Endodermal cell (in vitro differentiated cells): Measurements from ENCODE around the genes LYPD3, ZNF404, ZNF155 and ZNF226.

GRCh38 chr19:43439208-43439752, 24.6 kb downstream of the TEX101 start:
- PRO-cap: no peak

DNA sequence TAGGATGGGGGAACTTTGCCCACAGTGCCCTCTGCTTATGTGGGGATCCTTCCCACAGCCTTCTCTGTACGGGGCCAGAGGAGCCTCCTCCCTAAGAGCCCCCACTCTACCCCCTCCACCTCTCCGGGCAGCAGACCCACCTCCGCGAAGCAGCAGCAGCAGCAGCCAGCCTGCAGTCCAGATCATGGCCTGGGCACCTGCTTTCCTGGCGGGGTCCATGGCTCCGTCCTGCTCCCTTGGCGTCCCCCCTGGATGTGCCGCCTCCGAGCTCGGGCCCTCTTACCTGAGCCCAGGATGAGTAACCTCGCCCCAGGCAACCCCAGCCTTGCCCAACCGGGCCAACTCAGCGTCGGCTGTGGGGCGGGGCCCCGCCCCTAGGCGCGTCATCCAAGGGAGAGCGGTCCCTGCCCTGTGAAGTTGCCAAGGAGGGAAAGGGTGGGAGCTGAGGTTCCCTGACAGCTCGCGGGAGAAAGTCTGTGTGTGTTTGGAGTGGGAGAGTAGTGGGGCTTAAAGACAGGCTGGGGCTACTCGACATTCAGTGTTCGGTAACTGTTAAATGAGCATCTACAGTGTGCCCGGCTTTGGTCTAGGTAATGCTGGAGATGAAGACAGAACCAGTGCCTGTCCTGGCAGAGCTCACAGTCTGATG, at the start of gene LYPD3:
TSS of gene LYPD3 (minus strand) at position 256 of the 649 bp plus-strand sequence.
- PRO-cap: no peak

DNA sequence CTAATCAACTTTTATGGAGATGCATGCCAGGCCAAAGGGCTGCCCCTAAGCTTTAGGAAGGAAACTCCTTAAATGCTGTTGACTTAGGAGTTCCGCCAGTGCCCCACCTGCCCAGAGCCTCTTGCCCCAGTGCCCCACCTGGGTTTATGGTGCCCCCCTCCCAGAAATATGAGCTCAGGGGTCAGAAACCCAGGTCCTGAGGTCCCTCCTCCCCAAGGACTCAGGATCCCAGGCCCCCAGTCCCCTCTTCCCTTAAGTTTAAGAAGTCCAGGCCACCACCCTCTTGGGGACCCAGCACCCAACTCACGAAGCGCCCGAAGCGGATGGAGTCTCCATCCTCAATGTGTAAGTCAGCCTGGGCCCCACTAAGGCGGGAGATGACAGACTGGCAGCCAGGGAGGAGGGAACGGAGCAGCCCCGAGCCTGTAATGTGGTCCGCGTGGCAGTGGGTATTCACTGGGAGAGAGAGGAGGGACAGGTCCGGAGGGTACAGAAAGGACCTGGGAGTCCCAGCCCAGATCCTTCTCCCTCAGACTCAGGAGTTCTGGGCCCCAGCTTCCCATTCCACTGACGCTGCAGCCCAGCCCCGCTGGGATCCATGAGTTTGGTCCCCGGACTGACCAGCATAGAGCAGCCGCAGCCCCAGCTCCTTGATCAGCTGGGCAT, 974 bp downstream of the ETHE1 start:
- PRO-cap: no peak

DNA sequence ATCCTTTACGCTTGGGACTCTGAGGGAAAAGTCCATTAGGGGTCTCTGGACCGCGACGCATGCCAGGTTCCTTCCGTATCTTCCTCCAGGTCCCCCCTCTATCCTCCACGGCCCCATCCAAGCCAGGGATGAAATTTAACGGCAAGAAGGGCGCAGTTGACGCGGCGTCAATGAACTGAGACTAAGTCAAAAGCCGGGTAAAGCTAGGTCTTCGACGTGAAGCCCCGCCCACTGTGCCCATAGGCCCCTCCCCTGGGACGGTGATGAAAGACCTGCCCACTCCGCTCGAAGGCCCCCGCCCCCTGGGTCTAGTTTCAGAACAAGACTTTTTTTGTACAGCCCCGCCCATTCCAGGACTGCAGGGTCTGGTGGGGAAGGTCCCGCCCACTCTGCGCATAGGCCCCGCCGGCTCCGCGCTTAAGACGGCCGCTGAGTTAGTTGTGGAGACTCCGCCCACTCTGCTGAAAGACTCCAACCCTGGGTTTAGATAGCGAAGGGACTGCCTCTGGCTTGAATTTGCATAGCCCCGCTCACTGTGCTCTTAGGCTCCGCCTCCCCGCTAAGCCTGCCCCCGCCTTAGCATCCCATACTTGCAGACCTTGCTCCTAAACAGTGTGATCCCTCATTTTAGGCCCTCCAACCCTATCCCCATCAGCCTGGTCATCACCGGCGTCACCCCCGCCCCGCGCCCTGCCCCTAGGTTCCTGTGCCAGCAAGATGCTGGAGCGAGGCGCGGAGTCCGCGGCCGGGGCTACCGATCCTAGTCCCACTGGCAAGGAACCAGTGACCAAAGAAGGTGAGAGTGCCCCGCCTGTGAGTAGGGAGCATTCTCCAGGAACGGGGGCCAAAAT, 943 bp downstream of the ZNF575 start:
- PRO-cap: no peak

DNA sequence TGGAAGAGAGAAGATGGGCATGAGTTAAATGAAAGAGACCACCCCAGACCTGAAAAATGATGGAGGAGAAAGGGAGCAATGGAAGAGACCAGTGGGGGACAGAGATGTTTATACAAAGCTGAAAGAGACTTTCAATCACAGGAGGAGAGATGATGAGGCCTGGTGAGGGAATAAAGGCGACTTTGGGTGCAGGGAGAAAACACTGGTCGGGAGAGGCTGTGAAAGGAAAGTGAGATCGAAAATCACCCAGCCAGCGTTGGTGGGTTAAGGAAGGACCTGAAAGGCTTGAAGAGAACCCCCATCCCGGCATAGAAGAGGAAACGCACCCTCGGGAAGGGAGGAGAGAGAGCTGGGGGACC, 4.3 kb downstream of the PINLYP start:
- PRO-cap: no peak

DNA sequence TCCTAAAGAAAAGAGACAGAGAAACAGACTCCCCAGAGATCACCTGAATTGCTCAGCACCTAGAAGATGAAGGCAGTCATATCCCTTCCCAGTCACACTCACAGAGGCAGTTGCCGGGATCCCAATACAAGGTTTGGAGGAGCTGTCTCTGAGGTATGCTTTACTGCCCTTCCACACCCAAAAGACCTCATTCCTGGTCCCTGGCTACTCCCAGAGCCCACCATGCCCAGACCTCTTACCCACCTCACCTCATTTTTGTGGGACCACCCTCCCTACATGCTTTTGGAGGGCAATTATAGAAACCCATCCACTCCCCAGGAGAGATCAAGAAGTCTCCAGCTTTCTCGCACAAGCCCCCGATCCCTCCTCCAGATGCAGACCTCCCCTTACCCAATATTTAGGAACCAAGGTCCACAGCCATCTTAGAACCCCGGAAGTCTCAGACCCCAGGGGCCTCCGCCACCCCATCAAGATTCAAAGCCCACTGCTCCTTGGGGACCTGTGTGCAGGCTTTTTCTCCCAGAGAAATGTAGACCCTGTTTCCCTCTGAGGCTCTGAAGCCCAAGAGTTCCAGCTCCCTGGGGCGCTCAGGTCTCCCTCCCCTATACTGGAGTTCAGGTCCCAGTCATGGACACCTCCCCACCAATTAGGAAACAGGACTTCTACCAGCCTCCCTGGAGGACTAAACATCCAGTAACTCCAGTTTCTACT, 5.0 kb downstream of the IRGQ start:
- PRO-cap: no peak

DNA sequence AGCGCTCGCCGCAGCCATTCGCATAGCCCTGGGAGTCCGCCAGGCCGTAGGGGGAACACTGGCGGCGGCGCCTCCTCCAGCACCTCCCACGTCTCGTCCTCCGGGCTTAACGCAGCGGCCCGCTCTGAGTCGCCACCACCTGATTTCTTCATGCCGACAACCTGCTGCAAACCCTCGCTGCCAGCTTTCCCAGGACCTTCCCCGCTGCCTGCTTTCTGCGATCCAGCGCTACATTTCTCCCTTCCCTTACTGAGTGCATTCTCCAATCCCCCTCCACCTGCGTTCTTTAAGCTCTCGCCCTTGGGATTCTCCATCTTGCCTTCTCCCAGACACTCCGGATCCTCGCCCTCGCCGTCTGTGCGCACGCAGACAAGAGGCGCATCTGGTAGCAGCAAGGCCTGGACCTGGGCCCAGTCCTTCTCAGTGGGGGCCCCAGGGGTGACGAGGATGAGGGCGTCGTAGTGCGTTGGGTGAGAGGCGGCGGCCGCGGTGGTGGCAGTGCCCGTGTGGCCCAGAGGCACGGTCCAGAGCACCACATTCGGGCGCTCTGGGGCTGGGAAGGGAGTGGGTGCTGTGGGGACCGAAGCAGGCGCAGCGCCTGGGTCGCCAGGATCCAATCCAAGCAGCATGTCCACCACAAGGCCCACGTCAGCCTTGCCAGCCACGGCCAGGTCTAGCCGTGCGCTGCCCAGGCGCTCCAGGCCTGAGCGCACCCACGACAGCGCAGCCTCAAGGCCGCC, 3.2 kb downstream of the IRGQ start:
- PRO-cap: no peak

DNA sequence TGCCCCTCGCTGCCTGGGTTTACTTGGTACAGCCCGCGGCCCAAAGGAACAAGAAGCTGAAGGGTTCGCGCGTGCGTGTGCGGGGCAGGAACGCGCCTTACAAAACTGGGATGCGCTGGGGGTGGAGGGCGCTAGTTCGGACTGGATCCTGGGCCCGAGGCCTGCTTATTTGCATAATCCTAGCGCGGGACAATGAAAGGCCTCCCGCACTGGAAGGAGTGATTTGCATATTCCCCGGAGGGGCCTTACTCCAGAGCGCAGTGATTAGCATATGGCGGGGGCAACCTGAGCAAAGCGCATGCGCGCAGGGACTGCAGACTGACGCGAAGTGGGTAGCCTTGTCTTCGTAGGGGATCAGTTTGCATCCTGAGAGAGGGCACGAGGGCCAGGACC, 334 bp upstream of the ZNF428 start:
- PRO-cap: bidirectional peak, plus-strand start at position 270 of the sequence, minus-strand start at position 171 of the sequence

DNA sequence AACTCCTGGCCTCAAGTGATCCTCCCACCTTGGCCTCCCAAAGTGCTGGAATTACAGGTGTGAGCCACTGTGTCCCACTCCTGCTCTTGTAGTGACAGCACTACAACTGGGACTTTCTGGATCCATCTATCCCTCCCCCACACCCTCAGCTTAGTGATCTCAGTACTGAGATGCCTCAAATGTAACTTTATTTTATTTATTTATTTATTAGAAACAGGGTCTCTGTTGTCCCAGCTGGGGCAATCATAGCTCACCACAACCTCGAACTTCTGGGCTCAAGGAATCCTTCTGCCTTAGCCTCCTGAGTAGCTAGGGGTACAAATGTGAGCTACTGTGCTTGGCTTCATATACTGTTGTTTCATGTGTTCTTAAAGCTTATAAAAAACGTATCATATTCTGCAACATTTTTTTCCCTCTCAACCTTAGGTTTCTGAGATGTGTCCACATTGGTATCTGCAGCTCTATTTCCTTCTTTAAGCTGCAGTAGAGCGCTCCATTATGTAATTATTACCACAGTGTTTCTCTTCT, 4.0 kb downstream of the PLAUR start:
- PRO-cap: no peak

GRCh38 chr19:43739347-43739701, 15.4 kb downstream of the SMG9 start:
- PRO-cap: unidirectional peak, plus-strand start at chr19:43739639

- PRO-cap: no peak
These were observed 1.8 kb upstream of the SMG9 start for GRCh38 chr19:43756509-43757098.

DNA sequence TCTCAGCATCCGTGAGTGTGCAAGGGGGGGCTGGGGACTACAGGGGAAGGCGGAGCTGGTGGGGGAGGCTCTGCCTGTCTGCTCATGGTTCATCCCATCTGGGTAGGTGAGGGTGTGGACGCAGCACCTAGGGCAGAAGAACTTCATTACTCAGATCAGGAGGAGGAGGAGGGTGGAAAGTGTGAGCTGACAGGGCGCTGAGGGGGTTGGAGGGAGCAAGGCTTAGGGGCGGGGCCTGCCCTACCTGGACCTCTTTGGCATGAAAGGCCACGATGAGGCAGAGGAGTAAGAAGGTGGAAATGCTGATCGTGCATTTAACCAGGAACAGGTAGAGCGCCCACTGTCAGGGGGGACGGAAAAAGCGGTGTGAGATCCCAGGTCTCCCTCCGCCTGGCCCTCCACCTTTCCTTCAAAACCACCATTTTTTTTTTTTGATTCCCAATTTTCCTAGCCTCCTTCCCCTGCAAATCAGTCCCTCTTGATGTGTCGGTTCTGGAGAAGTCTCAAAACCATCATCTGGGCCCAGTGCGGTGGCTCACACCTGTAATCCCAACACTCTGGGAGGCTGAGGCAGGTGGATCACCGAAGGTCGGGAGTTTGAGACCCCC, 4.4 kb downstream of the KCNN4 start:
- PRO-cap: no peak

- PRO-cap: unidirectional peak, minus-strand start at chr19:43866708
These were observed 17.2 kb downstream of the ZNF404 start for GRCh38 chr19:43866492-43867054.

- PRO-cap: no peak
These were observed at the start of gene ZNF404 for GRCh38 chr19:43883814-43884369. ZNF404 (minus strand) TSS chr19:43883964.

DNA sequence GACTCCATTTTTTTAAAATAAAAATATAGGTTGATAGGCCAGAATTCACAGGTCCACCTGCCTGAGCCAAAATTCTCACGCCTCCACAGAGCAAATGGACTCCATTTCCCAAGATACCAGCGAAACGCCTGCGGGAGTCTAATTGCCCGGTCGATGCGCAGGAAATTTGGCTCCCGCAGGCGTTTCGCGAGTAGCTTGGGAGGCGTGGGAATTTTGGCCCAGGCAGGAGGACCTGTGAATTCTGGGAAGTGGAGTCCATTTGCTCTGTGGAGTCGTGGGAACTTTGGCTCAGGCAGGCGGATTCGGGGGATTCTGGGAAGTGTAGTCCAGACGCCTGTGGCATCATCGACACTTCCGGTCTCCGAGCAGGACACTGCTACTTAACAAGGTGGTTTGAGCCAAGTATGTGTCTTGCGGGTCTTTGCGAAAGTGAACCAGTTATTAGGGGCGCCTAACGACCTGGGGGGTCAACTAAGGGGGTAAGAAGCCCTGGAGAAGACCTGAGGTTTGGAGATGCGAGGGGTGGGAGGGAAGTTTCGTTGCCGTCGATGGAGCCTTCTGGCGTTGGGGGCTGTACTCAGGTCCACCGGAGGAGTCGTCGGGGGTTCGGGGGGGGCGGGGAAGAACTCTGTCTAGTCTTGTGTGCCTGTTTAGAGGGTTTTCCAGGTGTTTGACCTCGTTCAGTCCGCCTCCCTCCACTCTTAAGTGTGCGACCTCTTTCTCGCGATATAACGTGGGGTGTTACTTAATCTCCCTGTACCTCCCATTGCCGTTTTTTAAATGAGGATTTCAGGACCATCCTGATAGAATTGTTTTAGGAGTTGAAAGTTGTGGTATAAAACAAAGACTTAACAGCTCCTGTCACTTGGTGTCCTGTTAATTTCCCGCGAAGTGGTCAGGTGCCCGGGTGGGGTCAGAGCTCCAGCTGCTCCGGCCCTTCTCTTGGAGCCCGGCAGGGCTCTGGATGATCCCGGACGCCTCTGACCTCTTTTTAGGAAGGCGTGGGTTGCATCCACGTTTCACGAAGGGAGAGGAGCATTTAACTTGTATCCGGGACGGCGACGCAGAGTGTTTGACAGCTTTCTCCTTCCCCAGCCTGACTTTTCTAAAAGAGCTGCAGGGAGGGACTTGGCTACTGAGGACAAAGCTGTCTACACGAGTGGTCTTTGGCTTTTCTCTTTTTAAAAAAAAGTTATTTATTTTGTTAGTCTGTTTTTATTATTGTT, at the start of gene ZNF155:
TSS of gene ZNF155 (plus strand) at position 345 of the 1,226 bp plus-strand sequence.
- PRO-cap: unidirectional peak, plus-strand start at position 345 of the sequence; unidirectional peak, minus-strand start at position 675 of the sequence; unidirectional peak, minus-strand start at position 966 of the sequence

DNA sequence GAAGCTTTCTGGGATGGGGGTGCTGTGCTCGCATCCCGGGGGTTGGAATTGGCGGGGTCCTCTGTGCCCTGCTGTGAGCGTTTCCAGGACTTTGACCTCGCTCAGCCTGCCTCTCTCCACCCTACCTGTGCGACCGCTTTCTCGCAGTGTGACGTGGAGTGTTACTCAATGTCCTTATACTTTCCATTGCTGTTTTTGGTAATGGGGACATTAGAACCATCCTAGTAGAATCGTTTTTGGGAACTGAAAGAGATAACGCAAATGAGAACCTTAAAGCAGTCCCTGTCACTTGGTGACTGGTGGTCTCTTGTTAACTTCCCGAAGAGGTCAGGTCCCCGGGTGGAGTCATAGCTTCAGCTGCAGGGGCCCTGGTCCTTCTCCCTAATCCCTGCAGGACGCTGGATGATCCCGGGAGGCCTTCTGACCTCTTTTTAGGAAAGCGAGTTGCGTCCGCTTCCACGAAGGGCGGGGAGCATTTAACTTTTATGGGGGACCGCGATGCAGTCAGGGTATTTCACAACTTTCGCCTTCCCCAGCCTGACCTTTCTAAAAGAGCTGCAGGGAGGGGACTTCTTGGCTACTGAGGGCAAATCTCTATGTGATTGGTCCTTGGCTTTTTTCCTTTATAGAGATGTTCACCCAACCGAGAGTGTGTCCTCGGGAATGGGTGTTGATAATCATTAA, 534 bp downstream of the ZNF230 start:
- PRO-cap: unidirectional peak, minus-strand start at position 150 of the sequence

DNA sequence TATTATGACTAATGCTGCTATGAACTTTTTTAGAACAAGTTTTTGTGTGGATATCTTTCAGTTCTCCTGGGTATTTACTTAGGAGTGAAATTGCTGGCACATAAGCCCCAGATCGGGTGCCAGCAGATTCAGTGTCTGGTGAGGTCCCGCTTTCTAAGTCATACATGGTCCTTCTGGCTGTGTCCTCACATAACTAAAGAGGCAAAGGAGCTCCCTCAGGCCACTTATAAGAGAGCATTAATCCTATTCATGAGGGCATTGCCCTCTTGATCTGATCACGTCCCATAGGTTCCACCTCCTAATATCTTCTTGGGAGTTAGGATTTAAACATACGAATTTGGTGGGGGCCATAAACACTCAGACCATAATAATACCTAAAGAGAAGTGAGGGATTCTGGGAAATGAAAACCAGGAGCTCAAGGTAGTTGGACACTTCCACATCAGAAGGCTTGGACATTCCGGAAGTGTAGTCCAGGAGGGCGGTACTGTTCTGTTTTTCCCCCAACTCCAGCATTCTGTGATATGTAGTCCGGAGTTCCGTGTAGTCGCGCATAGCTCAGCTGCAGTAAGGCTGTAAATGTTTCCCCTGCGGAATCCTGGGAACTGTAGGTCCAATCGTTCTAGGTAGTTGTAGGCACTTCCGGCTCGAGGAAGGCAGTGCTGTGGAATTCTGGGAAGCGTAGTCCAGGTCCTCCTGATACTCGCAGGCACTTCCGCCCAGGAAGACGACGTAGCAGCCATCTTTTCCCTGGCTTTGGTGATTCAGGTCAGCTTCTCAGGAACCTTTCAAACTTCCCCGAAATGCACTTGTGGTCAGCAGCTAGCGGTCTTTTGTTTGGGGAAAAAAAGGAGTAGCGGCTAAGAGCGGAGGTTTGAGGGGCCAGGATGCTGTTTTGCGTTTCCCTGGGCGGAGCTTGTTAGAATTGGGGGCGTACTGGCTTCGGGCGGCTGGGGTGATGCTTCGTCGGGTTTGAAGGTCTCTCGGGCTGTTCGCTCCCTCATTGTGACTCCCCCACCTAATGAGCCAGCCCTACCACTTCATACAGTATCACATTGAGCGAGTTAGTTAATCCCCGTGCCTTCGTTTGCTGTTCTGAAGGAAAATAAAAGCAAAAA, at the start of gene ZNF226:
TSS of gene ZNF226 (plus strand) at position 724 of the 1,116 bp plus-strand sequence.
- PRO-cap: bidirectional peak, plus-strand start at position 710 of the sequence, minus-strand start at position 579 of the sequence; bidirectional peak, plus-strand start at position 943 of the sequence, minus-strand start at position 972 of the sequence

GRCh38 chr19:44562679-44563106, 33.2 kb upstream of the CEACAM20 start:
- PRO-cap: no peak

- PRO-cap: no peak
These were observed 41.8 kb upstream of the CEACAM20 start for GRCh38 chr19:44571381-44571608.

- PRO-cap: no peak
These were observed 4.2 kb downstream of the IGSF23 start for GRCh38 chr19:44617596-44618023.